ENCODE measurements around a stretch of chr10.

- PRO-cap, result no peak
- RAMPAGE, long total RNA, result no peak
Measured at GRCh38 chr10:8776805-8777277, 722.4 kb downstream of the GATA3 start.

- PRO-cap, result no peak
- RAMPAGE, long total RNA, result no peak
Measured at GRCh38 chr10:9004695-9005142, 950.2 kb downstream of the GATA3 start.

DNA sequence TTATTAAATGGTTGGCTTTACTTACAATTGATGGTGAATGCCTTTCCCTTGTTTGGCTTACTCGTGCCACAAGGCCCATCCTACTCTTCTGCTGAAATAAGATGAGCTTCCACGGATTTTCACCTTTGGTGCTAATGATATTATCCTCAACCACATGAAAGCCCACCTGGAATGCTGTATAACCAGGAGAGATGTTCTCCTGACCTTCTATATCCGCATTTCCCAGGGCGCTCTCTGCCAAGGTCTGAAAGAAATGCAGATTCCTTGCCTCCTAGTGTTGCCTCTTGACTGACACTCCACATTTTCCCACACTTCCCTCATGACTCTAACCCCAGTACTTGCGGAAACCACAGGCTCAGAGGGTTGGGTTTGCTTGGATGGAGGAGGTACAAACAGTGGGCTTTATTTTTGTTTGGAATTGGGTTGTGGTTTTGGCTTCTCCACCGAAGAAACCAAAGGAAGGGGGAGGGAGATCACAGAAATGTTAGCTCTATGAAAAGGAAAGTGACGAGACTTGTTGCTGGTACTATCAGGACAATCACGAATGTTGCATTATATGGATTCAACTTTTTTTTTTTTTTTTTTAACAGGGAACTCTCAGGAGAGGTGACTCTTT, 222.9 kb upstream of the CELF2 start:
- PRO-cap, result no peak
- RAMPAGE, long total RNA, result no peak

DNA sequence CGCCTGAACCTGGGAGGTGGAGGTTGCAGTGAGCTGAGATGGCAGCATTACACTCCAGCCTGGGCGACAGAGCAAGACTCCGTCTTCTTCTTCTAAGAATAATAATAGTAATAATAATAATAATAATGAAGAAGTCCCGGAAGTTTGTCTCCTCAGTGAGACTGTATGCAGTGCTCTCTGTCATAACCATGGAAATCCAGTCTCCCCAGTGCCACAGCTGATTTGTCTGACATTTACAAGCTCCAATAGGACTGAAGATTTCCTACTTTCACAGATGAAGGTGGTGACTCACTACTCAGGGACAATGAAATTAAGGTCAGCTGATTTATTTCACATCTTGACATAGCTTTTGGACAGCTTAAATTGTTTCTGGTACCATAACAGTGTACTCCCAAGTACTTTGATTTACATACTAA, 6.9 kb downstream of the CELF2 start:
- PRO-cap, result no peak
- RAMPAGE, long total RNA, result no peak

GRCh38 chr10:11163062-11163670, 145.5 kb downstream of the CELF2 start:
- PRO-cap, result bidirectional peak, plus-strand start at chr10:11163438, minus-strand start at chr10:11163282
- RAMPAGE, long total RNA, result no peak

- PRO-cap, result bidirectional peak, plus-strand start at chr10:11165206, minus-strand start at chr10:11165210; bidirectional peak, plus-strand start at chr10:11165484, minus-strand start at chr10:11165353
- RAMPAGE, long total RNA, result no peak
Measured at GRCh38 chr10:11164668-11165599, 147.3 kb downstream of the CELF2 start.

DNA sequence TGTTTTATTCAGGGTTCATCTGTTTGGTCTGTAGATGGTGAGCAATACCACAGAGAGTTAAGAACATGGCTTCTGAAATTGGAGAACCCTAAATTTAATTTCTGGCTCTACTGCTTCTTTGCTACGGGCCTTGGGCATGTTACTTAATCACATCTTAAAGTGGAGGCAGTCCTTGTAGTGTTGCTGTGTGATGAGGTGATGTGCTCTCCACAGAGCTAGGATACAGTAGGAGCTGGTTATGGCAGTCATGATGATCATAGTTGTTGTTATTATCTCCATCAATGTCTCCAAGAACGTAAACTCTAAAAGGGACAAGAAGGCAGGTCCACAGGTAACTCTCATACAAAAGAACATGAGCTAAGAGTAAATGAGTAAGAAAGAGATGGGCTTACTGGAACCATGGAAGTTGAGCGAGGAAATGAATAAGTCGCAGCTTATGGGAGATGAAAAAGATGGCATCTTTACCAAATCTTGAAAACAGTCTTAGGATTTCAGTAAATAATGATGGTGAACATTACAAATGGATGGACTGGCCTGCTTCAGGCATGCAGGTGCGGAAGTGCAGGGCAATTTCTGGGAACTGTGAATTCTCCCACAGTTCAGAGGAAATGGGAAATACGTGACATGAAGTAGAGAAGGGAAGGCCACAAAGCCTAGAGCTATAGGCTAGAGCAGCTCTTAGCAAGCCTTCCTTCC, 151.4 kb downstream of the CELF2 start:
- PRO-cap, result no peak
- RAMPAGE, long total RNA, result no peak

- PRO-cap, result no peak
- RAMPAGE, long total RNA, result no peak
Measured at GRCh38 chr10:11169631-11170875, 152.4 kb downstream of the CELF2 start.

DNA sequence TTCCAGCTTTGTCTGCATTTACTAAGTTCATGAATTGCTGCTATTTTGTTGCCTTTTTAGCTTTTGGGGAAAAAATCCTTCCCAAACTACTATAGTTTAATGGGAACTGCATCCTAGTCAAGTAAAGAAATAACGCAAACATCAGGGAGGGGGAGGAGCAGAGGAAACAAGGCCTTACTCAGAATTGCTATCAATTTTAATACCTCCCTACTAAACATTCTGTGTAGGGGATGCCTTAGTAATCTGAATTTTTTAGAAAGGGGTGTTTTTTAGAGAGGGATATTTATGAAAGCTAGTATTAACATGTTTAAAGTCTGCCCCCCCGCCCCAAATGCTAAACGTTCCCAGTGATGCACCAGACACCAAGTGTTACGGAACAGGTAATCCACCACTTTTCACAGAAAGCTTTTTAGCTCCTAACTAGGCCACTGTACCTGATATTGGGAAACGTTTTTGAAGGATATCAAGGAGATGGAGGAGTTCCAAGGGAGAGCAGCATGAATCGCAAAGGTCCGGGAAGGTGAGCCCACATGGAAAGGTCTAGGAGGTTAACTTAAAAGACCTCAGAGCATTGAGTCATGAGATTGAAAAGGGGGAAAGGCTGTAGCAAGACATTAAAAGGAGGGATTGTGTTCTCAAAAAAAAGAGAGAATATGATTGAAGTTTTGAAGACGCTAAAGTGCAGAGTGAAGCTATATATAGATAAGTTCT, 157.2 kb downstream of the CELF2 start:
- PRO-cap, result no peak
- RAMPAGE, long total RNA, result no peak

- PRO-cap, result no peak
- RAMPAGE, long total RNA, result no peak
Measured at GRCh38 chr10:11176350-11177159, 158.9 kb downstream of the CELF2 start.

DNA sequence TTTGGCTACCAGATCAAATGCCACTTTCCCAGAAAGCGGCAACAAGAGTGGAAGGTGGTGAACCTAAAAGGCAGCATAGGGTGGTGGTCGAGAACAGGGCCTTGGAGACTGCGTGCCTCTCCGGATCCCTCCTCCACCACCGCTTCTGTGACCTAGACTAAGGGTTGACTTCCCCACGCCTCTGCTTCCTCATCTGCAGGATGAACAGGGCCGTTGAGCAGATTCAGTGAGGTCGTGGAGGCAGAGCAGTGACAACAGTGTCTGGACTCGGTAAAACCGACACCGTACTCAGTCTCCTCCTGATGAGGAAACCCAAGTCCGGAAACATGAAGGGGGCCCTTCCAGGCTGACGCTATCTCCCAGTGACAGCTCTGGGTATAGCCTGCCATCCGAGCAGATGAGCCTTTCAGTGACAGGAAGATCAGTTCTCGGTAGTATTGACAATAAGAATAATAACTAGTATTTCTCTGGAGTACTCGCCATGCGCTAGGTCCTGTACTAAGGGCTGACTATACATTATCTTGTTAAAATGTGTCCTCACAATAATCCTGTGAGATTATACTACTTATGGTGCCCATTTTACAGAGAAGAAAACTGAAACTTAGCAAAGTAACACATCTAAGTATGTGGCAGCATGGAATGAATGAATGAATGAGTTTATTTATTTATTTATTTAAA, 162.7 kb downstream of the CELF2 start:
- PRO-cap, result no peak
- RAMPAGE, long total RNA, result no peak

DNA sequence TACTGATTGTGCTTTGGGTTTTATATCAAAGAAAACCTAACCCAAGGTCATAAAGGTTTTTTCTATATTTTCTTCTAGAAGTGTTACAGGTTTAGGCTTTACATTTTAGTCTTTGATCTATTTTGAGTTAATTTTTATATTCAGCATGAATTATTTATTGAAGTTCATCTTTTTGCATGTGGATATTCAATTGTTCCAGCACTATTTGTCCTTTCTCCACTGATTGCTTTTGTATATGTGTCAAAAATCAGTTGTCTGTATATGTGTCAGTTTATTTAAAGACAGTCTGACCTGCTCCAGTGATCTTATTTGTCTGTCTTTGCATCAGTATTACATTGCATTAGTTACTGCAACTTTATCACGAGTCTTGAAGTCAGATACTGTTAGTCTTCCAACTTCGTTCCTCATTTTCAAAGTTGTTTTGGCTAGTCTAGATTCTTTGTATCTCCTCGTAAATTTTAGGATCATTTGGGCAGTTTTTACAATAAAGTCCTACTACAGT, 166.3 kb downstream of the CELF2 start:
- PRO-cap, result no peak
- RAMPAGE, long total RNA, result no peak

DNA sequence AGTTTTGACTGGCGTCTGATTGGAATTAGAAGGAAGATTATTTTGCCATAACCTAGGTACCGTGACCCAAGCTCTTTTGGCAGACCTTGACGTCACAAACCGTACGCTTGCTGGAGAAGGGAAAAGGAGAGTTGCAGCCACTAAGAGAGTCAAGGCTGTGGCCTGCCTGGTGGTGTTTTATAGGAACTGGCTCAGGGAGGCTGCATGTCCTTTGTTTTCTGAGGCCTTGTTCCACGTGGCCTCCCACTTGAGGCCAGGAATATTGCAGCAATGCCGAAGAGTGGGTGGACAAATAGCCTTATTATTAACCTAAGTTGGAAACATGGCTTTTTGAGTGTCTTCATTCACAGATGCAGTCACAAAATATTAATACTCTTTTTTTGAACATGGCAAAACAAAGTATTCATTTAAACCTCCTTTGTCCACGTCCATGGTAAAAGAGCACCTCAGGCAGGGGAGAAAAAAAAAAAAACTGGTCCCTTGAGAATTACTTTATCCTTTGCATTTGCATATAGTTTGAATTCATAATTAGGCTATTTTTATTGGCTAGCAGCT, 178.0 kb downstream of the CELF2 start:
- PRO-cap, result no peak
- RAMPAGE, long total RNA, result no peak

DNA sequence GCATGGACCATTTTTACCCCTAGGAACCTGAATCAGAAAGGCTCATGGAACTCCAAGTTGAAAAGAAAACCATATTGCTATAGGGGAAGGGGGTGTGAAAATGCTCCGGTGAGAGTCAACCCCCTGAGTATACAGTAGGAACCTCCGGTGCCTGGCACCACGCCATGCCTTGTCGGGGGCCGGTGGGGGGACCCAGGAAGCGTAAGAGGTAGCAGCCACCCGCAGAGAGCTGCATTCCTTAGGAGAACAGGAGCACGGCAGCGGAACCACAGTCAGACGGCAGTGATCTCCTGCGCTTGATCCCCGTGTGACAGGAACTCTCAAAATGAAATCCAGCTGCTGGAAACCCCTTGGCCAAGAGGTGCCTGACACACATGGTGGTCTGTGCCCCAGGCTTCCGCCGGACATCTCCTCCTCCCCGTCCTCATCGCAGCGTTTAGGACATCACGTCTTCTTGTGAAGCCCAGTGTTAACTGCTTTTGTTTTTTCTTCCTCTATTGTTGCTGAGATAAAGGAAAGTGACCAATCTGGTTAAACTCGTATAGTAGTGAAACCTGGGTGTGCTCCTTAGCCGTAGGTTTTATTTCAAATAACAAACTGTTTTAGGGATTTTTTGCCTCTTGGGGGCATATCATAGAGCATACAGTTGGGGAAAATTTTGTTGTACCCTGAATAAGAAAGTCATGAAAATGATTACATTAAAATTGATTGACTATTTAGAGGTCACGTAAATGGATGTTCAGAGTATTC, 186.9 kb downstream of the CELF2 start:
- PRO-cap, result no peak
- RAMPAGE, long total RNA, result no peak

GRCh38 chr10:11214345-11215096, 196.8 kb downstream of the CELF2 start:
- PRO-cap, result no peak
- RAMPAGE, long total RNA, result no peak

DNA sequence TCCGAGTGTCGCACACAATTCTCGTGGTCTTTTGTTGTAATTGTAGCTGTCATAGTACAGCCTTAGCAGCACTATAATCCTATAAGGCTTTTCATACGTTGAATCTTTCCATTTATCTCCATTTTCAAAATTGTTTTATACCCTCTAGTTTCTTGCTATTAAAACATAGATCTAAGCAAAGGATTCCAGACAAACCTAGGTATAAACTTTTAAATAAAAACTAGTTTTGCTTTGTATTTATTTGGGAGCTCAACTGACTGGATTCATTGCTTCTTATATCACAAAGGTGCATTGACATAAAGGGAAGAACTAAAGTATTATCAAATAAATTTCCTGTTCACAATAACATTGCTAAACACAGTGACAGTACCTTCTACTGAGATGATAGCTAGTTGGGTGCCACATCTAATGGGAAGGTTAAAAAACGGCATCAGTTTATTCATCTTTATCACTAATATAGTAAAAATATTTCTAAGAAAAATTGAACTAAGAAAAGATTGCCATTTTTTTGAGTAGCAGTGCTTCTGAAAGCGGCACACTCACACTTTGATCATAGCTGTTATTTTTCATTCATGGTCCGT, 220.7 kb downstream of the CELF2 start:
- PRO-cap, result no peak
- RAMPAGE, long total RNA, result no peak

- PRO-cap, result no peak
- RAMPAGE, long total RNA, result no peak
Measured at GRCh38 chr10:11328252-11329350, 282.8 kb downstream of the USP6NL start.

- PRO-cap, result no peak
- RAMPAGE, long total RNA, result no peak
Measured at GRCh38 chr10:11401726-11402129, 209.7 kb downstream of the USP6NL start.

DNA sequence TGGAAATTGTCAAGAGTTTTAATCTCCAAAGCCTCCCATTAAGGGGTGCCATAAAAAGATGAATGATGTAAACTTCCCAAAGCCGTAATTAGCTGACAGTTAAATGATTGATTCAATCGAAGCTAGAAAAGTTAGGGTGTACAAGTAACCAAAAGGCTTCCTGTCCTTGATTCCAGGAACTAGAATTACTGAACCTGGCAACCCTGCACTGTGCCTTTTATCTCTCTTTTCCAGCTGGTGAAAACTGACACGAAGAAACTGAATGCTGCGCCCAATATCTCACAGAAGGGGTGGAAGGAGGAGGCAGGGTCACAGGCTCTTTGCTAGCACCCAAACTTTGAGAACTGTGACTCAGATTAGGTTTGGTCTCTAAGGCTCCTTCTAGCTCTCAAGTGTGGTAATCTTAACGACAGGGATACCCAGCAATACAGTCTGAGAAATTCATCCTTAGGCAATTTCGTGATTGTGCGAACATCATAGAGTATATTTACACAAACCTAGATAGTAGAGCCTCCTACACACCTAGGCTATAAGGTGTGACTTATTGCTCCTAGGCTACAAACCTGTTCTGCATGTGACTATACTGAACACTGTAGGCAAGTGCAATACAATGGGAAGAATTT, 1.0 kb upstream of the USP6NL start:
- PRO-cap, result no peak
- RAMPAGE, long total RNA, result no peak

DNA sequence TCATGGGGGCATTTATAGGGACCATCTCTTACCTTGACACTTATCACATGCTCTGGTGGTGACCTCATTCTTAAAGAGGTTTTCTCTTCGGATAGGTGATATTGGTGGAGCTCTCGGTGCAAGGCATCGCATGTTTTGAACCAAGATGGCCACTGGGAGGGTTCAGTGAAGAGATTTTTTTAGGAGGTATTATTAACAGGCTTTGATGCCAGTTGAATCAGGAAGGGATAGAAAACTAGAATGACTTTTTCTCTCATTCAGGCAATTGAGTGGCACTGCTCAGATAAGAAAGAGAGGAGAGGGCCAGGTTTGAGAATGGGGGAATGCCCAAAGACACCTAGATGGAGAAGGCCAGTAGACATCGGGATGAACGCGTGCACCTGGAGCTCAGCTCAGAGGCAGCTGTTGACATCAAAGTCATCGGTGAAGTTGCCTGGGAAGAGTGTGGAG, 2.4 kb downstream of the ECHDC3 start:
- PRO-cap, result no peak
- RAMPAGE, long total RNA, result no peak